Zone of skin (tissue), 1 donor: Measurements from ENCODE around the genes SRC and VSTM2L.

DNA sequence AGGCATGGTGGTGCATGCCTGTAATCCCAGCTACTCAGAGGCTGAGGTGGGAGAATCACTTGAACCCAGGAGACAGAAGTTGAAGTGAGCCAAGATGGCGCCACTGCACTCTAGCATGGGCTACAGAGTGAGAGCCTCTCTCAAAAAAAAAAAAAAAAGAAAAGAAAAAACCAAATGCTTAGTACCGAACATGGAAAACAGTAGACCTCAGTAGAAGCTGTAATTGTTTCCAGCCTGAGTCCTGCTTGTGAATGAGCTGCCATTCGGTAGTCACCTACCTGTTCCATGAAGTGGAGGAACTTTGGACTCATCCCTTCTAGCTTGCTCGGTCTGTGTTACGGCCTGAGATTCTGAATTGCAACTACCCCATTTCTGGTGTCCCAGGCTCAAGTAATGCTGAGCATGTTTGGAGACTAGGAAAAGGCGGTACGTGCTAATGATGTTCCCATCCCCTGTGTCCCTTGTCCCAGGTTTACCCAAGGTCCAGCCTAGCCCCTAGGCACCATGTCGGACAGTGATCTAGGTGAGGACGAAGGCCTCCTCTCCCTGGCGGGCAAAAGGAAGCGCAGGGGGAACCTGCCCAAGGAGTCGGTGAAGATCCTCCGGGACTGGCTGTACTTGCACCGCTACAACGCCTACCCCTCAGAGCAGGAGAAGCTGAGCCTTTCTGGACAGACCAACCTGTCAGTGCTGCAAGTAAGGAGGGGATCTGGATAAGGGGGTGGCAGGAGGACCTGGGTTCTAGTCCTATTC, 5.0 kb downstream of the TGIF2 start:
- RRBS = no CpG with 5 or more reads among the region's 15 CpGs

DNA sequence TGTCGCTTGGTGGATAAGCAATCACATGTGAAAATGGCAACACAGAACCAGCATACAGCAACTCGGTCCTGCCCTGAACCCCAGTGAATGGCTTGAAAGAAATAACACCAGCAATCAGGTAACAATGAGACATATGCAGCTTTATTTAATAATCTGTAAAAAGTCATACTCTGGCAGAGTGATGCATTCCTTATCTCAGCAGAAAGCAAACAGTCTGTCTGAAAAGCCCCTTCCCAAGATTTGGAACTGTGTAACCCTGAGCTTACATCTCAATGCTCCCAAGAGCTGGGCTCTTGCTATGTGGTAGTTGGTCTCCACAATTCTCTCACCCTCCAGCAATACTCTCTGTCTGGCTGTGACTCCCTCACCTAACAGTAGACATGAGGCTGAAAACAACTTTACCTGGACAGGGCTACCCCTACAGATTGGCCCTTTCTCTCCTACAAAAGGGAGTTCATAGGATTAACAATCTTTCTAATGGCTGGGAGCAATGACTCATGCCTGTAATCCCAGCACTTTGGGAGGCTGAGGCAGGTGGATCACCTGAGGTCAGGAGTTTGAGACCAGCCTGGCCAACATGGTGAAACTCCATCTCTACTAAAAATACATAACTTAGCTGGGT, 5.8 kb upstream of the SLA2 start:
- RRBS = no CpG with 5 or more reads among the region's 2 CpGs

GRCh38 chr20:36677093-36677923, 31.3 kb upstream of the SLA2 start:
- RRBS = 100% methylated on average over 2 of the region's 22 CpGs

DNA sequence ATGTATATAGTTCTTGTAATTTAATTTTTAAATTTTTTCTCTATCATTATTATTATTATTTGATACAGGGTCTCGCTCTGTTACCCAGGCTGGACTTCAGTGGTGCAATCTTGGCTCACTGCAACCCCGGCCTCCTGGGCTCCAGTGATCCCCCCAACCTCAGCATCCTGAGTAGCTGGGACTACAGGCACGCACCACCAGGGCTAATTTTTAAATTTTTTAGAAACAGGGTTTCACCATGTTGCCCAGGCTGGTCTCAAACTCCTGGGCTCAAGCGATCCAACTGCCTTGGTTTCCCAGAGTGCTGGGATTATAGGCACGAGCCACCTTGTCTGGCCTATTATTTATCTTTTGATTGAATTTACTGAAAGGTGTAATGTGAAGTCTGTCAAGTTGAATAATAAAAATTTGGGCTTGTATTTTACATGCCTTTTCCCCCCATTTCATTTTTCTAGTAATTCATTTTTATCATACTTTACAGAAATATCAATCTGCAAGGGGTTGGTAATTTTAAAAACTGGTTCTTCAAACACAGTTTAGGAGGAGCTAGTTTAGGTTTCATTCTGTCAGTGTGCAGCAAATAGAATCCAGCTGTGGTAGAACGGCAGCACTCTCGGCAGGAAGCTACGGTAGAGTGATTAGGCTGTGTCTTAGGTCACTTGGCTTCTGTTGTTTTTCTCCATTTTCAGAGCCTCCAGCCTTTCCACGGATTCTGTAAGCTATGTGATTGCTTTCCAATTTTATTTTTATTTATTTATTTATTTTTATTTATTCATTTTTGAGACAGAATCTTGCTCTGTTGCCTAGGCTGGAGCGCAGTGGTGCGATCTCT, 32.5 kb downstream of the TLDC2 start:
- RRBS = no CpG with 5 or more reads among the region's 11 CpGs

GRCh38 chr20:36951988-36952320, 446 bp upstream of the SAMHD1 start:
- RRBS = 2% methylated on average over 6 of the region's 7 CpGs

GRCh38 chr20:37300951-37302093, 11.9 kb downstream of the MANBAL start:
- RRBS = no CpG with 5 or more reads among the region's 16 CpGs

- RRBS = no CpG with 5 or more reads among the region's 17 CpGs
Observed at GRCh38 chr20:37316130-37316977, 26.9 kb downstream of the MANBAL start.

GRCh38 chr20:37345522-37346507, at the start of gene SRC:
Gene SRC, plus strand, starts transcription at chr20:37346140.
- RRBS = 2% methylated on average over 38 of the region's 94 CpGs

DNA sequence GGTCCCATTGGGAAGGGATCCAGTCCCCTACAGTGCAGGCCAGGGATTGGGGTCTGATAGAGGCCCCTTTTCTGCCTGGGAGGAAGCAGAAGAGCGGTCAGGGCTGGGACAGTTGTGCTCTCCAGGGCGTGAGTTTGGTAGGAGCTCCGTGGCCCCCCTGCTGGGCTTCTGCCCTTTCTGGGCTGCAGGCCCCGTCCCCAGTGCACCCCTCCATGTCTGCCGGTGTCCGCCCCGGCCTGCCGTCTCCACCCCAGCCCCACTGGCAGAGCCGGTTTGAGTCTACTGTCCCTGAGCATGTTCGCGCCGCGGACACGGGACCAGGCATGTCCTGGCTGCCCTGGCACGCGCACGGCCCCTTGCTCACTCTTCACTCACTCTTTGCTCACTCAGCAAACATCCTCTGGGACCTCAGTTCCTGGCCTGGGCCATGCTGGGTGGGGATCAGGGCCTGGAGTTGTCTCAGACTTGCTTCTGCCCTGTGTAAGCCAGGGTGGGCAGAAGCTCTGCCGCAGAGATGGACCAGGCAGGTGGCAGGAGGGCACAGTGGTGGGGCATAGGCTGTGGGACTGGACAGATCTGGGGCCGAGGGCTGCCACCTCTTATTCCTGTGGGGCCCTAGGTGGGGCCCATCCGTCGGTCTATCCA, 12.8 kb downstream of the SRC start:
- RRBS = 47% methylated on average over 2 of the region's 21 CpGs

DNA sequence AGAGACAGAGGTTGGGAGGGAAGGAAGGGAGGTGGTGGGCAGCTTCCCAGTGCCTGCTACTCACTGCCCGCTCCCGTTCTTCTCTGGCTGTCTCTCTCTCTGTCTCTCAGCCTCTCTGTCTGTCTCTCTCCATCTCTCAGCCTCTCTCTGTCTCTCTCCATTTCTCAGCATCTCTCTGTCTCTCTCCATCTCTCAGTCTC, 72.4 kb downstream of the SRC start:
- RRBS = no CpG with 5 or more reads among the region's 2 CpGs

DNA sequence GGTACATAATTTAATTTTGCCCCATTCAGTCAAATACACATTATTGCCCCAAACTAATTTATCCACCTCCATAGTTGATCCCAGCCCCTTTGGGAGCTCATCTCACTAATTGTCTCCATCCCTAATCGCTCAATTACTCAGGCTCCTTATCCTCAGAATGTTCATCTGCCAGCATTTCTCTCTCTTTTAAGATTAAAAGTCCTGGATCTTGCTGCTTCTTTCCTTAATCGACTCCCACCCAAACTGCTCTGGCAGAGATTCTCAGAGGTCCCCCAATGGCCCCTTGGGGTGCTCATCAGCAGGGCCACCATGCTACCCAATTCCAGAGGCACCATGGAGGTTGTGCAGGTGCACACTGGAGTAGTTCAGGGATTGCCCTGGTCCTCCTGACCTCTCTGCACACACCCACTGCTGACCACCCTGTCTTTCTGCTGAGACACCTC, 18.3 kb upstream of the NNAT start:
- RRBS = no CpG with 5 or more reads among the region's 2 CpGs

- RRBS = 5% methylated on average over 13 of the region's 70 CpGs
Observed at GRCh38 chr20:37902569-37903334, at the start of gene VSTM2L. Gene VSTM2L, plus strand, starts transcription at chr20:37903127.

DNA sequence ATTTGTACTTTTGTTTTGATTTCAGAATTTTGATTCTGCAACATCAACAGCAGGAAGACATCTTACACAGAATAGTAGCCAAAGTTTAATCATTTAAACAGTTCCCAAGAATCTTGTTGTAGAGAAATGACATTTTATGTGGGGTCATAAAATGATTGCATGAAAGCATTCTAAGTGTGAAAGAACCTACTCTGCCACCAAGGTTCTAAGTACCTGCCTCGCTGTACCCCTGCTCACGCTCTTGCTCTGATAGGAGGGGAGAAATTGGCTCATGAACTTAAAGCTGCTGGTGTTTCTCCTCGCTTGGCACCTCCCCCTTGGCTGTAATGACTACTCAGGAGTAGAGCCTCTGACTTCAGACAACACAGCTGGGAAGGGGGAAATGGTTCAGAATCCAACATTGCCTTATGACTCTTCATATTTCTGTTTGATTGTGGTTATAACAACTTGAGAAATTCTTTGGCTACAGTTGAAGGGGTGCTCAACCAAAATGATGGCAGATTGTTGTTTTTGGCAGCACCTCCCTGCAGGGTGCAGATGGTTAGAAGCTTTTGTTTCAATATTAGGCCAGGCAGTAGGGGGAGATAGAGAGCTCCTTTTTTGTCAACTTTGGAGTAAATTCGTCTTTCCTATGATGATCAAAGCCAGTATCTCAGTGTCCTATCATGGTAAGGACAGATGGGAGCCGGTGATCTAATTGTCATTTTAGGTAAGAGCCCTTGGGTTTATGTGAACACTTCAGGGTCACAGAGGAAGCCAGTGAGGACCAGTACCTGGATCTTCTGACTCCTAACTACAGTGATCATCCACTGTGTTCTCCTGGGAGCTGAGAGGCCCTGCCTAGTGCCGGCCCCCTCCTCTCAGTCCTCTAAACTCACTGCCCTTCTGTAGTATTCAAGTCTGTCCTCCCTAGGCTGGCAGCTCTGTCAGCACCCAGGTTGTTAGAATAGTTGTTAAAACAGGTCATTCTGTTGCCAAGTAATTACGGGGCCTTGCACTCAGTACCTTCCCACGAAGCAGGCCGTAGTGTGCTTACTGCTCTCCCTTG, 39.8 kb downstream of the RPRD1B start:
- RRBS = no CpG with 5 or more reads among the region's 9 CpGs

DNA sequence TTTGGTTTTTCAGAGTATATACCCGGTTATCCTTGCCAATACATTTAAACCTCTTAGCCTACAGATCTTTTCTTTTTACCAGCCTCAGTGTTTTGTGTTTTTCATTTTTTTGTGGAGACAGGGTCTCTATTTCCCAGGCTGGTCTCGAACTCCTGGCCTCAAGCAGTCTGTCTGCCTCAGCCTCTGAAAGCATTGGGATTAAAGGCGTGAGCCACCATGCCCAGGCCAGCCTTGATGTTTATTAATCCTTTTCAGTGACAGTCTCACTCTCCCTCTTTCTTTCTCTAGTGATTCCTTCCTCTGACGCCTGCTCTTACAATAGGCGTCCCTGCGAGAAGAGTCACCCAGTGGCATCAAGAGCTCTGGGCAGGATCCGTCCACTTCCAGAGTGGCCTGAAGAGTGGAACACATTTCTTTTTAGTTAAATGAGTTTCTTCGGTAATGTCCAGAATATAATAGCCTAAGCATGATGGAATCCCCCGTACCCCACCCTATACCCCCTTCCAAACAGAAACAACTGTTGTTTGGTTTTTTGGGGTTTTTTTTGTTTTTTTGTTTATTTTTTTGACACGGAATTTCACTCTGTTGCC, 53.0 kb downstream of the RPRD1B start:
- RRBS = no CpG with 5 or more reads among the region's 10 CpGs

- RRBS = no CpG with 5 or more reads among the region's 4 CpGs
Observed at GRCh38 chr20:38122942-38123298, 42.1 kb downstream of the TGM2 start.

DNA sequence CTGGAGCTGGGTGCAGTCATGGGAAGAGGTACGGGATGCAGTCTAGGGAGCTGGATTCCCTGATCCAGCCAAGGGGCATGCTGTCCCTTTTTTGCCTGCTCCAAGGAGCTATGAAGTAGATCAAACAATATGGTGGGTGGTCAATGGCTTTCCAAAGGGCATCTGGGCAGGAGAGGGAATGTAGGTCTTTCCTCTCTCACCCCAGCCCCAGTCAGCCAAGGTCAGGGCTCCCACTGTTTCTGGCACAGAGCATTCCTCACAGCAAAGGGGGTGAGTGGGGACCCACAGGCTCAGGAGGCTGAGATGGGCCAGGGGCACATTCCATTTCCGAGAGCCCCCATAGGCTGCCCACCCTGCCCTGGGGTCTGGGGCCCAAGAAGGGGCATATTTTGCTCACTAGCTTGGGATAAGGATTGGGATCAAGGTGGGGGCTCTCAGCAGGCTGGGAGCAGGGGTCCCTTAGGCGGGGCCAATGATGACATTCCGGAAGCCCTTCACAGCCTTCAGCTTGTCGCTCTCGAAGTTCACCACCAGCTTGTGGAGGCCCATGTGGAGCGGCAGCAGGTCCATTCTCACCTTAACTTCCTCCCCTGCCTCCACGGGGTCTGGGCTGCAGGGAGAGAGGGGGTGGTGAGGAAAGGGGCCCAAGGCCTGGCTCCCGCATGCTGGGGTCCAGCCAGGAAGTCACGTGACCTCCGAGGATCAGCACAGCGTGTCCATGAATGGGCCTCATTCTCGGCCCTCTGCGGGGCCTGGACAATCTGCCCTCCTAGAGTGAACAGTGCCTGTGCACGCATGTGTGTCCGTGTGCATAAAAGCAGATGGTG, 35.1 kb downstream of the TGM2 start:
- RRBS = no CpG with 5 or more reads among the region's 16 CpGs

DNA sequence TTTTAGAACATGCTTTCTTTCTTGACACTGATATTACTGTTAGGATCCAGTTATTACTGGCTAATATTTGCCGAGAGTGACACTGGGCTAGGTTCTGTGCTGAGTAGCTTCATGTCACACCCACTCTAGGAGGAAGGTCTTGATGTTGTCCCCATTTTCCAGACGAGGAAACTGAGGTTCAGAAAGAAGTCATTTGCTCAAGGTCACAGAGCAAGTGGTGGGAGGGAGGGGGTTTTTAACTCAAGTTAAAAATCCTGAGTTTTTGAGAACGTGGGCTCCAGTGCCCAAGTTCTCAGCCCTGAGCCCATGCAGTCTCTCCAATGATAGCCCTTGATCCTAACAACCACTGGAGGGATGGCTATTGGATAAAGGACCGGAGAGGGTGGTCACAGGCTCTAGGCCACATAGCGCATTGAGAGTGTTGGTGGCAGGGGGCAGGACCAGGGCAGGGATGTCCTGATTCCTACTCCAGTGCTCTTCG, 18.8 kb downstream of the TGM2 start:
- RRBS = no CpG with 5 or more reads among the region's 6 CpGs

- RRBS = no CpG with 5 or more reads among the region's 19 CpGs
Observed at GRCh38 chr20:38146671-38146999, 18.4 kb downstream of the TGM2 start.

GRCh38 chr20:38152022-38153356, 12.6 kb downstream of the TGM2 start:
- RRBS = 30% methylated on average over 12 of the region's 34 CpGs

- RRBS = no CpG with 5 or more reads among the region's 4 CpGs
Observed at GRCh38 chr20:38168833-38169319, 3.8 kb upstream of the TGM2 start.